Occipital lobe (tissue), 2 donors: Measurements from ENCODE around the gene TUBAL3.

GRCh38 chr10:4180921-4181589 is 396.0 kb upstream of the KLF6 start:
- RAMPAGE, long total RNA: no peak

- RAMPAGE, long total RNA: no peak
Measured at GRCh38 chr10:4316216-4316454, 509.9 kb upstream of the AKR1E2 start.

- RAMPAGE, long total RNA: no peak
Measured at GRCh38 chr10:4661498-4662385, 164.3 kb upstream of the AKR1E2 start.

GRCh38 chr10:4770618-4771463 is 55.2 kb upstream of the AKR1E2 start:
- RAMPAGE, long total RNA: no peak

GRCh38 chr10:5002080-5002418 is 1.6 kb downstream of the AKR1C2 start:
- RAMPAGE, long total RNA: no peak

- RAMPAGE, long total RNA: no peak
Measured at GRCh38 chr10:5071097-5072321, 22.7 kb upstream of the AKR1C3 start.

DNA sequence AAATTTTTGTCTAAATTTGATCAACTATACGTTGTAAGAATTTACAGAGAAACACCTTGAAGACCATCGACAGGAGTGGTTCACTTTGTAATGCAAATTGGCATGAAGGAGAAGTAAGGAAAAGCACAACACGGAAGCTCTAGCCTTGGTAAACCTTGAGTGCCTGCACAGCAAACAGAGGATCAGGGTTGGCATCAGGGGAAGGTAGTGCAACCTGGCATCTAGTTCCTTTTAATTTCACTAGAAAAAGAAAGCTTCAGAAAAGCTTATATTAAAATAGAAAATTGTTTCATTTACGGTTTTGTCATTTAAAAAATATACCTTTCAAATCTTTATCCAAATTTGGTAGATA is 1.1 kb downstream of the AKR1C4 start:
- RAMPAGE, long total RNA: no peak

- RAMPAGE, long total RNA: no peak
Measured at GRCh38 chr10:5404704-5405128, at the start of gene TUBAL3. TSS of gene TUBAL3 (minus strand) at chr10:5404828.

DNA sequence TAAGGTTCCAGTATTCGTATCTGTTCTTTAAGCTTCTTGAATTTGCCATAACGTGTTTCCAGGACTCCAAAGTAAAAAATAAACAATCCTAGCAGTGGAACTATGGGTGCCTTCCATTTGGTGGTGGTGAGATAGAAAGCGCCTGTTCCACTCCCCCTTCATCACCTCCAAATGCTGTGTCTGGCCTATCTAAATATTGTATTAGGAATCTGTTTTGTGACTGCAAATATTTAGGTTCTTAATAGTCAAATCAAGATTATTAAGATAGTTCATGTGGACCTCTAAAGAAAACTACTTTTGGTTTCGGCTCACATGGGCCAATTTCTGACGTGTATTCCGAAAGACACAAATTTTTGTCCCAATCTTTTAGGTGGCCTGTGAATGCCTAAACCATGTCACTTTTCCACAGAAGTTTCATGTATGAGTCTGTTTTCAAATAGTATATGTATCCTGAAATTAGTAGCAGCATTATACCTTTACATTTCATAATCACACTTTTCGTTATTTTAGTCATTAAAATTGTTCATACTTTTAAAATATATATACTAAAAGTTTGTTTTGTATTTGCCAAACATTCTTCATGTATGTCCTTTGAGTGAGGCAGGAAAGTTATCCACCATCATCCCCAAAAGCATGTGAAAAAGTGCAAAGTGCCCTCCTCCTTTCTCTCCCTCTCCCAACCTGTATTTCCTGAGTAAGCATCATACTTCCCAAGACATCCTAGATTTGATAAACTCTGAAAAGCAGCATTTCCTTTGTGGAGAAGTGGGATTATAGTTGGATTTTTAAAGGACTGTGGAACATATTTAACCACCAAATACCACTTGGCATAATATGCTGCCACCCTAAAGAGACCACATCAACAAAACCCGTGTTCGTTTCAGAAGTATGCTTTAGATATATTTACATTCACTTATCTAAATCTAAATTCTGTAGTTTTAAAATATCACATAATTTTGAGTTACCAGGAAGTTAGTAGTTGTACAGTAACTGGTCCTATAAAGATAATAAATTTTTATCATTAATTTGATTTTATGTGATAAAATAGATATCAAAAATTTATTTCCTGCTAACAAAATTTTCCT is 36.7 kb downstream of the NET1 start:
- RAMPAGE, long total RNA: no peak

GRCh38 chr10:5462076-5462852 is 37.1 kb downstream of the CALML5 start:
- RAMPAGE, long total RNA: no peak

- RAMPAGE, long total RNA: no peak
Measured at GRCh38 chr10:5479347-5479943, 19.9 kb downstream of the CALML5 start.

GRCh38 chr10:5496276-5497139 is 2.9 kb downstream of the CALML5 start:
- RAMPAGE, long total RNA: no peak

DNA sequence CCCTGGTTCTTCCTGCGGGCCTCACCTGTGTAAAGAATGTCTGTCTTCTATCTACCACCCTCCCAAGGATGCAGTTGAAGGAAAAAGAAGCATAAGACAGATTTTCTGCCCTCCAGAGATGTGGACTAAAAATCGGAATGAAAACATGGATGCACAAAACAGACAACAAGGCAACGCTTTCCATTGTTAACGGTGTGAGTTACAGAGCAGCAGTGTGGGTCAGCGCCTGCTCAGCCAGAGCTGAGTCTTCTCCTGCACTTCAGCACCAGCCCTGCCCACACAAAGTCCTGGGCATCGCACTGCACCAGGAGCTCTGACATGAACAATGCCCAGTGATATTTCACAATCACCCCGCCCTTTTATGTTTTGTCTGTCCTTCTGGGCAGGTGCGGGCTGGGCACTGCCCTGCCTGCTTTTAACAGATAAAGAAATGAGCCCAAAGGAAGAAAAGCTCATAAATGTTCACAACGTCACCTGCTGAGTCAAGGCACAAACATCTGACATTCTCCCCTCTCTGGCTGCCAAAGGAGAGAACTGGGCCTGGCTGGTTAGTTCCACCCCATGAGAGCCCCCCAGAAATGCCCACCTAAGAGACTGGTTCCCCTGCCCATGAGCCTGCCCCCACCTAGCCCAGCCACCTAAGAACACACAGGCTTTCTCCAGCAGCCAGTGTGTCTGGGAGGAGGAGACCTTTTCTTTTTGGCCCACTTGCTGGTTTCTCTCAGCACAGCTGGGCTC is 22.1 kb downstream of the CALML3 start:
- RAMPAGE, long total RNA: no peak

- RAMPAGE, long total RNA: no peak
Measured at GRCh38 chr10:5566547-5567128, 41.9 kb downstream of the CALML3 start.

- RAMPAGE, long total RNA: no peak
Measured at GRCh38 chr10:5572407-5573072, 47.8 kb downstream of the CALML3 start.

GRCh38 chr10:5587075-5587393 is 62.3 kb downstream of the CALML3 start:
- RAMPAGE, long total RNA: no peak

DNA sequence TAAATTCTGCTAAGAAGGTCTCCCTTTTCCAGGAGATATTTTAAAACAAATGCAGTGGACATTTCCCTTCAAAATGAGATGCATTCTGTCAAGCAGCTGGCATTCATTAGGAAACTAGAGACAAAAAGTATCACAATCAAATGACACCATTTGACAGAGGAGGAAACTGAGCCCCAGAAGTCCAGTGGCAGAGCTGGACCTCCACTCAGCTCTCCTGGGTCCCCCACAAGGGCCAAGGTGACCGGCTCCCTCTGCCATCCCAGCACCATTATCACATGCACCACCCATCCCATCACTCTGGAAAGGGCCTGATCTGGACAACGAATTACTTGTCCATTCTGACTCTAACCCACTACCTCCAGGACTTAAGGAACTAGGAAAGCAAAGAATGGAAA is 57.3 kb downstream of the ASB13 start:
- RAMPAGE, long total RNA: no peak

DNA sequence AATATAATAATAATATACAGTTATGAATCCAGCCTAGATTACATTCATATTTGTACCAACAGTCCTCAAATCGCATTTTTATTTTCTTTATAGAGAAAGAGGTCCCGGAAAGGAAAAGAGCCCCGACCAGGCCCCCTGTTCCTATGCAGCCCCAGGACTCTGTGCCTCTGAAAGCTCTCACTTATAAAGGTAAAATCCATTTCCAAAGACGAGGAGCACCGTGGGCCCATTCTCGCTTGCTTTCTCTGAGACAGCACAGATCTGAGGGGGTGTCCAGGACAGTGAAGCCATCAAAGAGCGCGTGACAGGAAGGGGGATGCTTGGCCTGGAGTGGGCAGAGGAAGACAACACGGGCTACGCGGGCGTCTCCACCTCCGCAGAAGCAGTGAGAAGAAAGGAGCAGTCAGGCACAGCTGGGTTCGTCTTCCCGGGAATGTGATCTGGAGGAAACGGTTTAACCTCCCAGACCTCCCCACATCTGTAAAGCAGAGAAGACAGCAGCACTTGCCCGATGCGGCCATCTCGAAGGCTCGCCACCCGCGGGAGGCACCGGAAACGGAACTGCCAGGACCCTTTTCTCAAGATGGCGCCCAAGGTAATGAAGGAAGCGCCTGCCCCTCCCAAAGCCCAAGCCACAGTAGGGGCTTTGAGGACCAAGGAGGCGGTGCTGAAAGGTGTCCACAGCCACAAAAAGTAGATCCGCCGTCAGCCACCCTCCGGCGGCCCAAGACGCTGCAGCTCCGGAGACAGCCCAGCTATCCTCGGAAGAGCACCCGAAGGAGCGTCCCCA is 41.9 kb downstream of the ASB13 start:
- RAMPAGE, long total RNA: no peak

DNA sequence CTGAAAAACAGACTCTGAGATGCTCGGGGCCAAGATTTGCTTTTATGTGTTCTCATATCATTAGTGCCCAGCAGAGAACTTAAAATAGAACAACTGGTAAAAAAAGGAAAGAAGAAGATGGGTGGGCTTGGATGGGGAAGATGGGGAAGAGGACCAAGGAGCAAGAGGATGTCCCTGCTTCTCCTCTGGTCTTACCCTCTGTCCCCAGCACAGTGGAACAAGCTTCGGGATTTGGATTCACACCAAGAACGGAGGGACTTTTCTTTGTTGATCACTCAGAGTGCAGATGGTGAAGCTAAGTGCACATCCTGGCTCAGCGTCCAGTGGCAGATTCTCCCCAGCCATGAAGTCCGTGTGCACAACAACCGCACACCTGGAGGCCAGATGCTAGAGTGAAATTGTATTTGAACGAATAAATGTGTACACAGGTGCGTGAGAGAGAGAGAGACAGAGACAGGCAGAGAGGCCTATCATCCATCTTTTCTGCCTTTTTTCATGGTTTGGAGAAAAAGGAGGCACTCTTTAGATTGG is 31.6 kb downstream of the ASB13 start:
- RAMPAGE, long total RNA: no peak

GRCh38 chr10:5665376-5665753 is 1.0 kb downstream of the ASB13 start:
- RAMPAGE, long total RNA: no peak